Ascending aorta (tissue), 1 donor: ENCODE measurements around the genes ANO8 and SLC5A5.

- PRO-cap, result no peak
Observed at GRCh38 chr19:17041655-17042011, 15.0 kb upstream of the CPAMD8 start.

- PRO-cap, result no peak
Observed at GRCh38 chr19:17055583-17056283, 19.5 kb downstream of the HAUS8 start.

DNA sequence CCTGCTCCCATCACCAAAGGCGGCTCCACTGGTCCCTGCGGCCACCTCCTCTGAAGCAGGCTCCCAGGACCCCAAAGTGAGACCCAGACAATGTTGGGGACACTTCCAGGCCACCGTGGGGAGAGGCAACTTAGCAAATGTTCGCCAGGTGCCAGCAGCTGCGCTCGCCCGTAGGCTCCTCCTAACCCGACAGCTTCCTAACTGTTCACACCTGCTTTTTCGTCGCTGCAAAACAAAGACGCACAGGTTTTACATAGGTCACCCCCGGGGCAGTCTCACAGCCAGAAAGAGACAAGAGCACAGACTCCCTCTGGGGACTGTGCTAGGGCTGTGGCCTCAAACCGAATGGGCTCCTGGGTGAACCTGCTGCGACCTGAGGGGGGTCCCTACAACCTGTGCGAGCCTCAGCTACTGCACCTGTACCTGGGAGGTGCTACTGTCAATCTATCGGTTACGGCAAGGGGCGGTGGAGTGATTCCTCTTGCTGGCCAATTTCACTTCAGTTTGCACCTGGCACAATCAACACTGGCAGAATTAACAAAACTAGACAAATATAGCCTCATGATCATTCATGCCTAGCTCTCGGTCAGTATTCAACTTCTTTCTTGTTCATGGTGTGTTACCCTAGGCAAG lies 871 bp downstream of the HAUS8 start:
- PRO-cap, result no peak

DNA sequence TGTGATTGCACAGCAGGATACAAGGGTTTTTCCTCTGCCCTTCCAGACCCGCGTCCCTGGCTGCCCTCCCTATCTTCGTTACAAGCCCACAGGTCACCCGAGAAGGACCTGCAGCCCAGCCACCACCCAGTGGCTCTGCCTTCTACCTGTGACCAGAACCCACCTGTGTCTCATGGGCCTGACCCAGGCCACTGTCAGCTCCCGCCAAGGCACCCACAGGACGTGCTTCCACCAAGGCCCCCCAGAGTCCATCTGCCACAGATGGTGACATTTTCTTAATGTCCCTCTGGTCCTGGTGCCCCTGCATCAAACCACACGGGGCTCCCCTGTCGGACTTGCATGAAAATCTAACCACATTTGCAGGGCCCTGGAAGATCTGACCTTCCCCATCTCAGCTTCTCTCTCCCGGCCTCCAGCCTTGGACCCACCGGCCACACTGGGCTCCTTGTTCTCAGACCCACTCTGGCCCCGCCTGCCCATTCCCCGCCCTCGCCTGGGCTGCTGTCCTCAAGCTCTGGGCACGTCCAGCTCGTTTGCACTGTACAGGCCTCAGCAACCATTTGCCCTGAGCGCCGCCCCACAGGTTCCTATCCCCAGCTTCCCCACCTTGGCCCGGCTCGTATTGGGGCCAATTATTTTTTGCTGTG lies 10.4 kb downstream of the MYO9B start:
- PRO-cap, result no peak

- PRO-cap, result no peak
Observed at GRCh38 chr19:17152538-17152853, 62.7 kb upstream of the USE1 start.

DNA sequence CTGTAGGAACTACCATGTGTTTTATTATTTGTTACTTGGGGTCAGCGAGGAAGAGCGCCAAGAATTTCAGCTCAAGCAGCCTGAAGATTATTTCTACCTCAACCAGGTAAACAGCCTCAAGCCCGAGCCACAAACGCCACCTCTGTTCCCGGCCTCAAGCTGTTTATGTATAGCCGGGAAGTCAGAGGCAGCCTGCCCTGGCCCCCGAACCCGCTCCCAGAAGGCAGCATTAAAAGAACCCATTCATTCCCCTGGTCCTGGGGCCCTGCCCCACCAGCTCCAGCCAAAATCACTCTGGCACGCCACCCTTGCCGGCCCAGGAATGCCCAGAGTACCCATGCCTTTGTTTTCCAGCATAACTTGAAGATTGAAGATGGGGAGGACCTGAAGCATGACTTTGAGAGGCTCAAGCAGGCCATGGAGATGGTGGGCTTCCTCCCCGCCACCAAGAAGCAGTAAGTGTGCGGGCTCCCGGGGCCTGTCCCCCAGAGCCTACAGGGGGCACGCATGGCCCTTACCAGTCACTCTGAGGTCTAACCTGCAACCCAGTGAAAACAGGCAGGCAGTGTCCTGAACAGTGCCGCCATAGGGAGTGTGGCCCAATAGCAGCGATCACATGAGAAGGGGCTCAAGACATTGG lies 61.1 kb upstream of the USE1 start:
- PRO-cap, result no peak

GRCh38 chr19:17201657-17202393 lies 13.3 kb upstream of the USE1 start:
- PRO-cap, result no peak

DNA sequence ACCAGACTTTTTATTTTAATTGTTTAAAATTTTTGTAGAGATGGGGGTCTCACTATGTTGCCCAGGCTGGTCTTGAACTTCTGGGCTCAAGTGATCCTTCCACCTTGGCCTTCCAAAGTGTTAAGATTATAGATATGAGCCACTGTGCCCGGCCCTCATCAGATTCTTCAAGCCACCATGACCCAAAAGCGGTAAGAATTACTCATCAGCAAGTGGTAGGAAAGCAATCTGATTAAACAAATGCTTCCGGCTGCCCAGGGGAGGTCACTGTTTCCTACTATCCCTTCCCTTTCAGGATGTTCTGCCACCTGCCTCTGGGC lies 7.1 kb downstream of the ABHD8 start:
- PRO-cap, result no peak

GRCh38 chr19:17334340-17335391 lies at the start of gene ANO8:
TSS of gene ANO8 (minus strand) at chr19:17334855.
- PRO-cap, result unidirectional peak, minus-strand start at chr19:17334821

DNA sequence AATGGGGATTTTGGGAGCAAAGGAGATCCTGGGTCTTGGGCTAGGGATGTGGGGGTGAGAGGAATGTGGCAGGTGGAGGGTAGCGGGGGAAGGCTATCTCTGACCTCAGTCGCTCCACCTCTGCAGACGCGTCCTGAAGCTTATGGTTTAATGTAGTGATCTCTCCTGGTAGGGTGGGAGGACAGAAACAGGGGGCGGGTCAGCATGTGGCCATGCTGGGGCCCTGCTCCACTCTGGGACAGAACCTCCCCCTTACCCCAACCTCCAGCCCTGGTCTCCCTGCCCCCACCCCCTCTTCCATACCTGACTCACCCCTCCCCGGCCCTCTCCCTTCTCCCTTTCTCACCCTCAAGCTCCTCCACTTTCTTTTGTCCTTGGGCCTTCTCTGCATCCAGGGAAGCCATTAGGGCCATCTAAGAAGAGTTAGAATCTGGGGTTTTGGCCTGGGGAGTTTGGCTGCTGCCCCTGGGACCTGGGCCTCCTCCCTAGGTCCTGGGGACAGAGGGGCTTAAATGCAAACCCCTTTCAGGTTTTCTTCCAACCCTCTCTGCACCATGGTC lies 1.3 kb downstream of the BST2 start:
- PRO-cap, result no peak

- PRO-cap, result no peak
Observed at GRCh38 chr19:17406338-17406632, 855 bp upstream of the BST2 start.

DNA sequence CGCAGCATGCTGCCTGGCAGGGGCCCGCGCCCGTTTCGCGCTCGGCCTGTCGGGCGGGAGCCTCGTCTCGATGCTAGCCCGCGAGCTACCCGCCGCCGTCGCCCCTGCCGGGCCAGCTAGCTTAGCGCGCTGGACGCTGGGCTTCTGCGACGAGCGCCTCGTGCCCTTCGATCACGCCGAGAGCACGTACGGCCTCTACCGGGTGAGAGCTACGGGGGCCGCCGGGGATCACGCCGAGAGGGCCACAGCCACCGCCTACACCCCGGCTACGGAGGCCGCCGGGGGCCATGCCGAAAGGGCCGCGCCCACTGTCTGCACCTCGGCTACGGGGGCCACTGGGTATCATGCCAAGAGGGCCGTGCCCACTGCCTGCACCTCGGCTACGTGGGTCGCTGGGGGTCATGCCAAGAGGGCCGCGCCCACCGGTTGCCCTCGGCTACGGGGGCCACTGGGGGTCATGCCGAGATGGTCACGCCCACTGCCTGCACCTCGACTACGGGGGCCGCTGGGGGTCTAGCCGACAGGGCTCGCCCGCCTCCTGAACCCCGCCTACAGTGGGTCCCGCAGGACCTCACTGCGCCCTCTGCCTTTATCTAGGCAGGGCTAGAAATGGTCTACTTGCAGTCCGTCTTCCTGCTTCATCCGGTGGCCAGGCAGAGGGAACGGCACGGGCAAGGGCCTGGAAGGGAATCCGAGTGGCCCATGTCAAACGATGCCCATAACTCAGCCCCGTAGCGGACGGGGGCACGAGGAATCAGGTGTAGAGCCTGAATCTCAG lies 499 bp downstream of the PGLS start:
- PRO-cap, result no peak

DNA sequence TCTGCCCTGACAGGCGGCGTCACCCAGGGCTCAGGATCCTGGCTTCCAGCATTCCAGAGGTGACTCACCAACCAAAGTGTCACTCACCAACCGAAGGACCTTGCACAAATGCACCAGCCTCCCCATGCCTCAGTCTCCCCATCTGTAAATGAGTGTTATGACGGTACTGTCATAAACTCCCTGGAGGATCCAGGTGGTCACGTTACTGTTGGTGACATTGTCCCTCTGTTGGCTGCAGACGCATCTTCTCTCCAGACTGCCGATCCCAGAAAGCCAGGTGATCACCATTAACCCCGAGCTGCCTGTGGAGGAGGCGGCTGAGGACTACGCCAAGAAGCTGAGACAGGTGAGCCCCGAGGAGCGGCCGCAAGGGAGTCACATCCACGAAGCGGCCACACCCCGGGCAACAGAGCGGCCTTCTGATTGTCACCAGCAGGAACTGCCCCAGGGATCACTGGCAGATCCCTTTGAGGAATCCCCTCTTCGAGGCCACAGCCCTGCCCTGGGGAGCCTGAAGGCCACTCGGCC lies 4.5 kb downstream of the PGLS start:
- PRO-cap, result no peak

DNA sequence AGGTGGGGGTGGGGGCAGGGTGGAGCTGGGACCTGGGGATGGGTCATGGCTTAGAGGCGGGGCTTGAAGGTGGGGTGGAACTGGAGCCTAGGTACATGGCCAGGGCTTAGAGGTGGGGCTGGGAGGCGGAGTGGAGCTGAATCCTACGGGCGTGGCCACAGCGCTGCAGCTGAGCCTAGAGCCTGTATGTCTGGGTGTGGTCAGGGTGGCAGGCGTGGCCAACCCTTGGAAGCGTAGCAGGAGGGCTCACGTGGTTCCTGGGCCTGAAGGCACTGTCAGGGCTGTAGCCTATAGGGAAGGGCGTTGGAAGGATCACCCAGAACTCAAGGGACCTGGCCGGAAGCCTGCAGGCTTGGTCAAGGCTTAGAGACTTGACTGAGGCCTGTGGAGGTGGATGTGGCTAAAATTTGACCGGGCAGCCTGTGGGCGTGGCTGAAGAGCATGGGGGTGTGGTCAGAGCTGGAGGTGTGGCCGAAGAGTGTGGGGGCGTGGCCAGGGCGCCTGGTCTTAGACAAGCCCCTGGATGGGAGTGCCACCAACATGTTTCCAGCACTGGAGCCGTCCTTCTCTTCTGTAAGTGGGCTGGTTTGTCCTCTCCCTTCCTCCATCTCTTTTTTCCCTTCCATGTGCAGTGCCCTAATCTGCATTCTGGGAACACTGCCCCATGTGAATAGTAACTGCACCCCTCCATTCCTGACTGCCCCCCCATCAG lies 24.4 kb downstream of the COLGALT1 start:
- PRO-cap, result no peak

- PRO-cap, result unidirectional peak, minus-strand start at chr19:17680237
Observed at GRCh38 chr19:17680108-17680713, 7.9 kb downstream of the UNC13A start.

- PRO-cap, result no peak
Observed at GRCh38 chr19:17790286-17790742, 4.6 kb upstream of the B3GNT3 start.

GRCh38 chr19:17861872-17862494 lies 2.3 kb downstream of the RPL18A start:
- PRO-cap, result no peak

DNA sequence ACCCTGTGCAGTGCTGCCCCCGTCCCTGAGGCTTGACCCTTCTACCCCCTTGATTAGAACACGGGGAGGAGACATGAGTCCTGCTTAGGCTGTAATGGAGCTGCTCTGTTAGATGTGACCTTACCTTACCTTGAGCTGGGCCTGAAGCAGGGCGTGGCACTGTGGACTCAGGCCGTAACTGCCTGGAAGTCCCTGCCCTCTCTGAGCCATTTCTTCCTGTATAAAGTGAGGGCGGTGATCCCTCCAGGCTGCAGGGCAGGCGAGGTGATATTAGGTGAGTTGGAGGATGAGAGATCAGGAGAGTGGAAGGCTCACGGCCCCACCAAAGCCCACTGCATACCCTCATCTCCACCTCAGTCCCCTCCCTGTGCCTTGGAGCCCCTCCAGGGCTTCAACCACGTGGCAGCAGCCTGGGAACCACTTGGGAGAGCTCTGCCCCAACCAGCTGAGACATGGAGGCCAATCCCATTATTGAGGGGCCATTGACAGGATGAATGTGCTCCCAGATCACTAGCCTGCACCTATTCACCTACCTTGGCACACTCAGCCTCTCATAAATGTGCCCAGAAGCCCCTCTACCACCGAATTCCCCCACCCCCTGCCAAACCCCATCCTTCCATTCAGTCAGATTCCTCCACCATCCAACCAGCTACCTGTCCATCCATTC lies 5.9 kb upstream of the SLC5A5 start:
- PRO-cap, result no peak

- PRO-cap, result no peak
Observed at GRCh38 chr19:17871546-17872139, at the start of gene SLC5A5. TSS of gene SLC5A5 (plus strand) at chr19:17871945.

DNA sequence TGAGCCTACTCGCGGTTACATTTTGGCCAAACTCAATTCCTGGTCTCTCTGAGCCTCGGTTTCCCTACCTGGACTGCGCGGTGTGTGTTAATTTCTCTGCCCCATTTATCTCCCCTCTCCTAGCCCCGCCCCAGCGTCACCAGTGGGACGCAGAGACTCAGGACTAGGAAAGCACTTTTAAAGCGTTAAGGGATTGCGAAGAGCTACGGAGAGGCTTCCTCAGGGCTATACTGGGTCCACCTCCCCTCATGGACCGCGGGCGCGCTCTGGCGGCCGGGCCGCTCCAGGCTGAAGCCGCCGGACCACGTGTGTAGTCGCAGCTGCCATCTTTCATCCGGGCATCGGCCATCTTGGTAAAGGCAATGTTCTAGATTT lies 410 bp upstream of the CCDC124 start:
- PRO-cap, result no peak